Fibroblast of the aortic adventitia (primary cell): ENCODE results near the gene KNDC1.

DNA sequence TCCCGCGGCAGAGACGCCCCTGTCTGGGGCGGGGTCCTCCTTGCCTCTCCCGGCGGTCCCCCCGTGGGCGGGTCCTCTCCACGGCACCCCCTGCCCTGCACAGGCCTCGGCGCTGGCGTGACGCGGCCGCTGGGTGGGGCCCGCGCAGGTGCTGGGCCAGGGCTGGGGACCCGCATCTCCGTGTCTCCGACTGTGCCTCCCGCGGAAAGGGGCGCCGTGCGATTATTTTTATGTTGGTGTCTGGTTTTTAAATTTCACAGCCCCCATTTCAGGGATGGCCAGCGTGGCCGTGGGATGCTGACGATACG, 28.9 kb upstream of the JAKMIP3 start:
- CAGE, long polyA plus RNA: no peak

- CAGE, long polyA plus RNA: no peak
Observed at GRCh38 chr10:132048236-132048814, 17.4 kb upstream of the JAKMIP3 start.

DNA sequence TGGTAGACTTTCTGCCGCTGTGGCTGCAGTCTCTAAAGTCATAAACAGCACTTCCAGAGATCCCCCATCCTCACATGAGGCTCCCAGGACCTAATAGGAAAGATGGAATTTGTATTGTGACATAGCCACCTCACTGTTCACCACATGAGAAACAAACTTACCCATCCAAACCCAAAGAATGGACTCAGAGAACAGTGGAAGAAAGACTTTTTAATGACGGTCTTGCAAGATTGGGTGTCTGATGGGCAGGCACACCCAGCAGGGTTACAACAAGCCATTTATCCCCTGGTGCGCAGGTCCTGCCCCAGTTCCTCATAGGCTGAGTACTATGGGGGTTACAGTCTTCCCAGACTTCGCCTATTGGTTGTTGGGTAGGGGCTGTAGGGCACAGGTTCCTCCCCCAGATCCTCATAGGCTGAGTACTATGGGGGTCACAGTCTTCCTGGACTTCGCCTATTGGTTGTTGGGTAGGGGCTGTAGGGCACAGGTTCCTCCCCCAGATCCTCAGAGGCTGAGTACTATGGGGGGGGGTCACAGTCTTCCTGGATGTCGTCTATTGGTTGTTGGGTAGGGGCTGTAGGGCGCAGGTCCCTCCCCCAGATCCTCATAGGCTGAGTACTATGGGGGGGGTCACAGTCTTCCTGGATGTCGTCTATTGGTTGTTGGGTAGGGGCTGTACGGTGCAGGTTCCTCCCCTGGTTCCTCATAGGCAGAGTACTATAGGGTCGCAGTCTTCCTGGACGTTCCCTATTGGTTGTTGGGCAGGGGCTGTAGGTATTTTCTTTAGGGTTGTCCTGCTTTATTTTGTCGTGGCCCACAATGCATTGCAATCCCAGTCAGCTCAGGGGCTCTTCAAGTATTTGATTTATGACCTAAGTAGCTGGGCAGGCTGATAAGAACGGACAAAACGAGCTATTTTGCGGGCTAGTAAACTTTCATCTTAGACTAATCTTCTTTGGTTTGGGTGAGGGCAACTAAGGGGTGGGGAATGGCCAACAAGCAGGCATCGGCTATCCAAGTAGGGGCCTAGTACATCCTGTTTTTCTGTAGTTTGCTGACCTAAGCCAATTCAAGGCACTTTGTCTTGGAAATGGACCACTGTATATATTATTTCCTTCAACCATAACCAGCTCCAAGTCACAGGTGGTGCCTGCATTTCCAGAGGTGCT, 3.3 kb downstream of the LRRC27 start:
- CAGE, long polyA plus RNA: no peak

- CAGE, long polyA plus RNA: no peak
Observed at GRCh38 chr10:132413454-132414180, 16.6 kb downstream of the PWWP2B start.

DNA sequence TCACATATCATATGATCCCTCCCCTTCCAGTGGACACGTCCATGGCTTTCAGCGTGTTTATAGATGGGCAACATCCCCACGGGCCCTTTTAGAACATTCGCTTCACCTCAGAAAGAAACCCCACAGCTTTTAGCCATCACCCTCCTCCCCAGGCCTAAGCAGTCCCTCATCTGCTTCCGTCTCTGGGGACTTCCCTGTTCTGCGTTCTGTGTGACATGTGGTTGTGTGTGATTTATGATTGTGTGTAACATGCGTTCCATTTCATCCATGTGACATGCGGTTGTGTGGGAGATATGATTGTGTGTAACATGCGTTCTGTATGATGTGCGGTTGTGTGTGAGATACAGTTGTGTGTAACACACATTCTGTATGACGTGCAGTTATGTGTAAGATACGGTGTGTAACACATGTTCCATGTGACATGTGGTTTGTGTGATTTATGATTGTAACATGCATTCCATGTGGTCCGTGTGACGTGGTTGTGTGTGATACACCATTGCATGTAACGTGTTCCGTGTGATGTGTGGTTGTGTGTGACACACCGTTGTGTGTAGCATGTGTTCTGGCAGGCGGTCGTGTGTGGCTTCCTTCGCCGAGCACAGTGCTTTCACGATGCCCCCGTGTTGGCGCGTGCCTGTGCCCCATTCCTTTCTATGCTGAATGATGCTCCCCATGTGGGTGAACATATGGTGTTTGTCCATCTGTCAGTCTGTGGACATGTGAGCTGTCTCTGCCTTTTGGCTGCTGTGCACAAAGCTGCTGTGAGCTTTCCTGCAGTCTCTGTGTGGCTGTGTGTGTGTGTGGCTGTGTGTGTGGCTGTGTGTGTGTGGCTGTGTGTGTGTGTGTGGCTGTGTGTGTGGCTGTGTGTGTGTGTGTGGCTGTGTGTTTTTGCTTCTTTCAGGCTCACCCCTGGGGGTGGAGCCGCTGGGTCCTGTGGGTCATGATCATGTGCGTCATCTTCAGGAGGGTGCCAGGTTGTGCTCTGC, 26.2 kb downstream of the PWWP2B start:
- CAGE, long polyA plus RNA: no peak

- CAGE, long polyA plus RNA: no peak
Observed at GRCh38 chr10:132448203-132449133, 51.5 kb downstream of the PWWP2B start.

DNA sequence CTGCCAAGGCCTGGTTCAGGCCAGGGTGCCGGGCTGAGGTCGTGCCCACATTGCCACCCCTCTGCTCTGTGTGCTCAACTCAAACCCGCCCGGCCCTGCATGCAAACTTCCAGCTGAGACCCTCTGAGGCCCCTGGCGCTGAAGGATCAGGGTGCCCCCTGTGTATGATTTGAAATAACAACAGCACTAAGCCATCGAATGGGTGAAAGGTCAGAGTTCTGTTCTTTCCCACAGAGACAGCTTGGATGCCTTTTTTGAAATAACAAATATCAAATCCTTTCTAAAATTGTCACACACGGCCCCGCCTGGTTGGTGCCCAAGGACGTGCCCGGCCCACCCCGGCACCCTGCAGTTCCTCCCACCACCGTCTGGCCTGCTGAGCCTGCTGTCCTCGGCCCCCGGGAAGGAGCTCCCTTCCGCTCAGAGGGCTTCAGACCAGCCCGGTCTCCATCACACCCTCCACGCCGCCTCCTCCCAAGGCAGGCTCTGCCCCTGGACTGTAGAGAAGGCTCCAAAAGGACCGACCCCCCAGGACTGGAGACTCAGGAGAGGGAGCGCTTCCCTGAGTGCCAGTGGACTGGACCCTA, 69.4 kb downstream of the PWWP2B start:
- CAGE, long polyA plus RNA: no peak

DNA sequence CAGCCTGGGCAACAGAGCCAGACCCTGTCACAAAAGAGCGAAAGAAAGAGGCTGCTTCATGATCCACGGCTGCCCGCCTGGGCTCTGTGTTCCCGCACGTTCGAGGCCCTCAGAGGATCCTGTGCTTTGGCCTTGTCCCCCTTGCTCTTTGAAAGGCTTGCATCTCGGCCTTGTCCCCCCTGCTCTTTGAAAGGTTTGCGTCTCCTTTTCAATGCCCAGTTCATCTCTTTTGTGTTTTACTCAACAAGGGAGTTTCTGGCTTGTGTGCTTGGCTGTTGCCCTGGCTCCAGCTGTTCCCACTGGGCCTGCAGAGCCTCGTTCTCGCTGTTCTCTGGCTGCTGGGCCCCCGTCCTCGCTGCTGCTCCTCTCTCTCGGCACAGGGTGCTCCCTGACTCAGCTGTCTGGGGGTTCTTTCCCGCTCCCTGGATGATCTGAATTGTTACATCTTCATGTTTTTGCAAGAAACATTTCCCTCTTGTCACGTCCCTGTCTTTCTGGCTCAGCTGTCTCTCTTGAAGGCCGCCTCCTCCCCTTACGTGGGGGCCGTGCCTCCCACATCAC, 45.1 kb upstream of the INPP5A start:
- CAGE, long polyA plus RNA: no peak

- CAGE, long polyA plus RNA: no peak
Observed at GRCh38 chr10:132519549-132520061, 18.0 kb upstream of the INPP5A start.

DNA sequence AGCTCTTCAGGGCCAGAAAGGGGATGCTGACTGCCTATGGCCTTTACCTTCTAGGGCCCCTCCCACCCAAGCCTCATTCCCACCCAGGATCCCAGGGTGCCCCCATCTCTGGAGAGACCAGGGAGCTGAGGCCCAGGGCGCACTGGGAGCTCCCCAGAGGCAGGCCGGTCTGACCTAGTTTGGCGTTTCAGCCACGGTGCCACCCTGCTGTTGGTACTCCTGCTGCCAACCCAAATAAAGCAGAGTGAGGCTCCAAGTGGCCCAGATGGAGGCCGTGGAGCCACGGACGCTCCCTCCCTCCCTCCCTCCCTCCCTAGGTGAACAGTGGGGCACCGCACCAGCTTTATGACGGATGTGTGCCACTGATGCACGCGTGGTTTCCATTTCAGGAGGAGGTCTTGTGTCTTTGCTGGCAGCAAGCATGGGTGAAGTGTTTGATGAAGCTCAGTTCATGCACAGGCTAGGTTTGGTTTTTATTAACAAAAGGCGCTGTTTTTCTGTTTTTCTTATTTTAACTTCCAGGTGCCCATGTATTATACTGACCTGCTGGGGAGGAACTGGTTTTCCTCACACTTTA, 1.9 kb downstream of the INPP5A start:
- CAGE, long polyA plus RNA: no peak

DNA sequence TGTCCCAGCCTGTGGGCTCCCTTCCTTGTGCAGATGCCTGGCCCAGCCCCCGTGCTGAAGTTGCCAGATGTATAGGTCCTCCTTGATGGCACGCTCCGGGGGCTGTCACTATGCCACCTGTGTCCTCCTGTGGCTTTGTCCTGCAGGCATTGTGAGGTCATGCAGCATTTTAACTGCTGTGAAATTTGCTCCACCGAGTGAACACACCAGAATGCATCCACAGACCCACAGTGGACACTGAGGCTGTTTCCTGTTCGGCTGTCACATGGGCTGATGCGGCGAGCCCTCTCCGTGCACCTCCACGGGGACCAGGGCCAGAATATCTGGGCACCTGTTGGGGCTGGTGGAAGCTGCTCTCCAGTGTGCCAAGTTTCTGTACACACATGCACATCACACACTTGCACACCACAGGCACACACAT, 18.5 kb downstream of the INPP5A start:
- CAGE, long polyA plus RNA: no peak

GRCh38 chr10:132563996-132565079, 26.8 kb downstream of the INPP5A start:
- CAGE, long polyA plus RNA: no peak

GRCh38 chr10:132627092-132628060, 89.8 kb downstream of the INPP5A start:
- CAGE, long polyA plus RNA: no peak

DNA sequence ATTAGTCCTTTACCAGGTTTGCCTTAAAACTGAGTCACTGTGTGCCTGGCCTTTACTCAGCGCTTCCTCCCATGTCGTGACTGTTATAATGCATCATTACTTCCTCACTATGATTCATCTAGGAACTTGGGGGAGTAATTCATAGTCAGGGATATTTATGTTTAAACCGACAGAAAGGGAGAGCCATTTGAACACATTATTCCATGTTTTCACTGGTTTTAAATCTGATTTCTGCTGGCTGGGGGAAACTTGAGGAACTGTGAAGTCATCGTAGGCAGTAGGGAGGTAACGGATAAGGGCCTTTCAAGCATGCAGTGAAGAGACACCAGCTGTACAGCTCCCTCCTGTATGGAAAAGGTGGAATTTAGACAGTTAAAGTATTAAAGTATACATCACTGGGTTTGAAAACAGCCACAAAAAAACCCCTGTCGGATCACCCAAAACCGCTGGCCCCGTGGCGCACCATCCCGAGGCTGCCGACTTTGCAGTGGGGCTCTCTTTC, 119.8 kb downstream of the NKX6-2 start:
- CAGE, long polyA plus RNA: no peak

DNA sequence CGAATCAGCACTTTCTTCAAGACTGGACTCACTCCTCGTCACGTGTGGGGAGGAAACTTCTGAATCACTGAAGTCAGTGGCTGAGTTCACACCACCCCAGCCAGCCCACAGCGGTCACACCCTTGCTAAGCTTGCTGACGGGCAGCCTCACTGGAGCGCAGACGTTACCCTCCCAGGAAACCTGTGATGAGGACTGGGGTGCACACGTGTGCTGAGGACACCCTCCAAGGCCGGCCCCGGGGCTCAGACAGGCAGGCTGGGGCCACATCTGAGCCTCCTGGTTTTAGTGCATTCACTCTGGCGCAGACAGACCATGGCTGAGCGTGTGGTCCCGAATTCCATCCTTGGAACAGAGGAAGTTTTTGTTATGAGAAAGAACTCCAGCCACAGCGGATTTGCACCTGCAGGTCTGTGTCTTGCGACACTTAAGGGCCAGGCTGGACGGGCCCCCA, 42.3 kb downstream of the NKX6-2 start:
- CAGE, long polyA plus RNA: no peak

DNA sequence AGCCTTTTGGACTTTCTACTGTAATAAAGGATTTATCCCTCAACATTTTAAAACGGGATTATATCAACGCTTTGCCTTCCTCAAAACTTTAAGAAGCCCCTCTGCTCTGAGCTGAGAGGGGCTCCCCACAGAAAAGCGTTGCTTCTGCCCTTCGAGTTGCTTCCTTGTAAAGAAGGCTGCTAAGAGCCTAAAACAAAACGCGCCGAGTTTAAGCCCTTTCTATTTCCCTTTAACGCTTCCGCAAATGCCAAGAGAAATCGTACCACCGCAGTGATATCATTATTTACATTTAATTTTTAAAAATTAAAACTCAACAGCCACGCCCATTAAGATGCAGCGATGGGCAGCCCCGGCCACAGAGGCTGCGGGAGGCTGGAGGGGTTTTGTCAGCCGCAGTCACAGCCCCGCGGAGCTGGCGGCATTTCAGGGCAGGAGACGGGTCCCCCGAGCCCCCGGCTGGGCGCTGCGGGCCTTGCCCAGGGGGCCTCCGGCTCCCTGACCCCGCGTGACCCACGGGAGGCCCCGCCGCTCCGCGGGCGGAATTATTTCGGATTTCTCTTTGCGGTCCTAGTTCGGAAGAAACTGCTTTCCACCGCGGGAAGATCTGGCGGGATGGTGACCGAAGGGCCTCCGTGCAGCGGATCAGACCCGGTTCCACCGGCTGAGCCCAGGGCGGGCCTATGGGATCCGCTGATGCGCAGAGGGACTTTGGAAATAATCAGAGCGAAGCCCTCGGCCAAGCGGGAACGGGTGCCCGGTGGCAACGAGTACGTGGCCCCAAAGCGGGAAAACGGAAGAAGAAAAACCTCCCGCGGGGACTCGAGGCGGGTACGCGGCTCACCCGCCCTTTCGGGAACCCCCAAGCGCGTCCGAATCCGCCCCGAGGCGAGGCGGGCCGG, 2.0 kb downstream of the NKX6-2 start:
- CAGE, long polyA plus RNA: no peak

DNA sequence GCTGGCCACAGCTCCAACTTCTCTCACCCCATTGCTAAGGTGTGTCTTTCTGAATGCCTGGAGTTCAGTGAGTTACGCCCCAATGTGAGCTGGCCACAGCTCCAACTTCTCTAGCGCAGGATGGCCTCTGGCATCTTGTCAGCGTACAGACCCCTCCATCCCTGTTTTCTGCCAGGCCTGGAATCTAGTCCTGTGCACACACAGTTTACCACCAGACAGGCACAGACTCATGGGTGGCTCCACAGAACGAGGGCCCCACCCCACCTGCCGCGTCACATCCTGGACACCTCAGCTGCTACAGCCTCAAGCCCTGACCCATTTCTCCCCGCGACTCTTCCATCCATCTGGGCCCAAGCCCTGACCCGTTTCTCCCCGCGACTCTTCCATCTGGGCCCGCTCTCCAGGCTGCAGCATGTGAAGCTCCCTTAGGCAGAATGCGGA, 39.2 kb downstream of the CFAP46 start:
- CAGE, long polyA plus RNA: no peak

- CAGE, long polyA plus RNA: no peak
Observed at GRCh38 chr10:133088598-133088889, 820 bp downstream of the ADGRA1 start.

- CAGE, long polyA plus RNA: no peak
Observed at GRCh38 chr10:133159738-133160713, at the start of gene KNDC1. TSS of gene KNDC1 (plus strand) at chr10:133160219.

- CAGE, long polyA plus RNA: no peak
Observed at GRCh38 chr10:133236802-133237326, 791 bp upstream of the VENTX start.